Paraaortic lymph node (tissue), 1 donor: Measurements from ENCODE around the genes SLC45A2, BRIX1 and AGXT2.

GRCh38 chr5:33441505-33441951 is 763 bp downstream of the TARS1 start:
- PRO-cap = no peak

DNA sequence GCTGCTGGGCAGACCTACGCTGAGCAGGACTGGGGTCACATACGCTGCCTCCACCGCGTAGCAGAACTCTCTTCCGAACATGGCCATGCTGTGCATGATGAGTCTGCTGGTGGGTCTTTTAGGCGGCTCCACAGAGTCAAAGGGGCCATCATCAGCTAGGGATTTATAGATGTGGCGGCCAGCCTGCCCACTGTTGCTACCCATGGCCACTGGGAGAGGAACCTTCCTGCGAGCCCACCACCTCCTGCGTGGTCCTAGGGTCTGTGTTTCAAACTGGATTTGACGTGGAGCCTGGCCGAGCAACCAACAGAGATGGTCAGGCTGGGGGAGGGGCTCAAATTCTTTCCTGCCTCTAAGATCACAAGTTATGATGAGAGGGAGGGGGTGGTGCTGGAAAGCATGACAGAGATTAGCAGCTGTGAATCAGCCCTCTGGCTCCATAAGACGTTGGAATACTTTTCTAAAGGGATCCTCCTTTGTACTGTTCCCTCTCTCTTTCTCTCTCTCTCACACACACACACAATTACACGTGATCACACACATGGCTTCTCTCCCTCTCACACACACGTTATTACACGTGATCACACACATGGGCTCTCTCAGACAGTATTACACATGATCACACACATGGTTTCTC is at the start of gene SLC45A2:
SLC45A2 (minus strand) TSS at position 314 of the 637 bp plus-strand sequence.
- PRO-cap = no peak

DNA sequence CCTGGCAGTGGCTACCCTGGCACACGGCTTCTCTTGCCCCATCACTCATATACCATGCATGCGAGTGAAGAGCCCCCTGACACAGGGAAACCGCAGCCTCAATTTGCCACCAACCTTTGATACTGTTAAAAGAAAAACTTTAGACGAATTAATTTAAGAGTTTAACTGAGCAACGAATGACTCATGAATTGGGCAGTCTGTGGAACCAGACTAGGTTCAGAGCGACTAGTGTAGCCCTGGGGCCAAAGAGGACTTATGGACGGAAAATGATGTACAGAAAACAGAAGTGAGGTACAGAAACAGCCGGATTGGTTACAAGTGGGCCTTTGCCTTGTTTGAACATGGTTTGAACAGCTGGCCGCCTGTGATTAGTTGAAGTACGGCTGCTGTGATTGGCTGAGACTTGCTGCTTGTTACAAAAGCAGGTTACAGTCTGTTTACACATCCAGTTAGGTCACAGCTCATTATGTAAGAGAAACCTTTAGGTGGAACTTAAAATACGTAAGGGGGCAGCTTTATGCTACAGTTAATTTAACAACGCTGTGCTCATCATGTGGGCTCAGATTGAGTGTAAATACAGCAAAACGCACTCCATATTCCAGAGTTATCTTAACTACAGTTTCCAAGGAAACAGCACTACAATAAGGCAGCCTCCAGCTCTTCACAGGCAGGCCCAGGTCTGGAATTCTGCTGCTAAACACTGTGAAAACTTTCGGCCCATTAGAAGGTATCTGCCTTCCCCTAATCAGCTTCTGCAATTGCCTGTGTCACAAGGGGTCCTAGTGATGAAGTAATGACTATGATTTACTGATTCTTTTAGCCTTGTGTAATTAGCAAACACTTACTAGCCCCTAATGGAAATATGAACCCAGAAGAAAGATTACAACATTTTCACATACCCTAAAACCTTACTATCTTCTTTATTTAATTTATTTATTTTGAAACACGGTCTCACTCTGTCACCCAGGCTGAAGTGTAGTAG is 6.5 kb downstream of the AMACR start:
- PRO-cap = no peak

DNA sequence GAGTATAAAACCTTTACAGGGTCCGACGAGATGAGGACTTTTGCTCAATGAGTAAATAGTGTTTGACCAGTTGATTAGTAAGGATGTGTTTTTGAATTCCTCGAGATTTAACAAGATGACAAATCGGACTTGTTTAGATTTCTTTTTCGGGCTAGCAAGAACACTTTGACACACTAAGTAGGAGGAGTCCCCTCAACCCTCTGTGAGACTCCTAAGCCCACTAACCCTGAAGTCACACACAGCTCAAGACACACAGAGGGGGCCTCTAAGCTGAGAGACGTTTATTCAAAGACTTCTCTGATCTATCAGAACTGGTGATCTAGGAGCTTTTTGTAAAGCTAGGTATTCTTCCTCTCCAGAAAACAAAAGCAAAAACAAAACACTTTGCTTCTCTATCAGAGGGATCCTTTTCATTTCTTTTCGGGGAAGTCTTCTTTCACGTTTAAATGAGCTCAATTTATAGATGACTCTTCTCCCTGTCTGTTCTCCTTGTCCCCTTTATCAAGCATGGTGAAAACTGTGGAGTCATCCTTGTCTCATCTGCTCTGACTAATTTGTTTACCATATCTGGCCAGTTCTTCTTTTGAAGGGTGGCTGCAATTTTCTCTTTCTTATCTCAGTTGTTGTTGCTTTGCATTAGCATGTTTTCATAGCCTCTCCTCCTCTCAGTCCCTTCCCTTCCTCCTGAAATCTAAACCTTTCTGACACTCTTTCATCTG is 68.7 kb upstream of the RAI14 start:
- PRO-cap = no peak

DNA sequence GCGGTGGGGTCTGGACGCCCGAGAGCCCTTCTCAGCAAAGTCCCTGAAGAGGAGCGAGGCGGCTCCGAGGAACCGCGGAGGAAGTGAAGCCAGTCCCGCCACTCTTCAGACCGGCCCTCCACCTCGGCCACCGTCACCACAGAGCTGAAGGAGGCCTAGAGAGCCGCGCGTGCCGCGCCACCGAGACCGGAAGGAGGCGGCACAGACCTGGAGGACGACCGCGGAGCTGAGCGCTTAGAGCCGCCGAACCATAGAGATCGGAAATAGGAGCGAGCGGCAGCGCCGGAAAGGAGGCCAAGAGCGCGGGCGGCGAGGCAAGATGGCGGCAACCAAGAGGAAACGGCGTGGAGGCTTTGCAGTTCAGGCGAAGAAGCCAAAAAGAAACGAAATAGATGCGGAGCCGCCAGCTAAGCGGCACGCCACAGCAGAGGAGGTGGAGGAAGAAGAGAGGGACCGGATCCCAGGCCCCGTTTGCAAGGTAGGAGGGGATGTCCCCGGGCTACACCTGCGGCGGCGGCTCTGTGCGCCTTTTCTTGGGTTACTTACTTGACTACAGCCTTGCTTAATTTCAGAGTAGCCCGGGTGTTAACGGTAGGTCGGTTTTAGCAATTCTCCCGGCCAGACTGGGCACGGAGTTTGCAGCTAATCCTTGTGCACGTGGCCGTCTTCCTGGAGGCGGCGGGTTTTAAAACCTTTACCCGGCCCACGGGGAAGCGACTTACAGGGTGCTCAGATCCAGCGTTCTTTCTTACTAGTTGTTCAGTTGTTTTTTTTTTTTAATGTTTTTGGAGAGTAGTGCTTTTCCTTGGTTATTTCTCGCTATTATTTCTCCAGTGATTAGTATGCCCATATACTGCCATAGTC is at the start of gene BRIX1:
BRIX1 (plus strand) TSS at position 292 of the 864 bp plus-strand sequence.
- PRO-cap = bidirectional peak, plus-strand start at position 297 of the sequence, minus-strand start at position 140 of the sequence

DNA sequence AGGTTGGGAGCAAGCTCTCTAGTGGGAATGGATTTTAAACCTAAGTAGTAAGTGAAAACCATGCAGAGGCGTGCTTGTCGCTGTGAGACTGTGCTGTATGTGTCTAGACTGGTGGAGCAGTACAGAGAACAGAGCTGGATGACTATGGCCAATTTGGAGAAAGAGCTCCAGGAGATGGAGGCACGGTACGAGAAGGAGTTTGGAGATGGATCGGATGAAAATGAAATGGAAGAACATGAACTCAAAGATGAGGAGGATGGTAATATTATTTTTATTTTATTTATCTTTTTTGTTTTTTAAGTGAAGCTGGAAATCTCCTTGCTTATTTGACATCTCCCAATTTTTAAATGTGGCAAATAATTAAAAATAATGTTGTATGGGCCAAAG is 9.4 kb downstream of the DNAJC21 start:
- PRO-cap = no peak

- PRO-cap = no peak
Measured at GRCh38 chr5:35047558-35048221, at the start of gene AGXT2. Gene AGXT2, minus strand, starts transcription at chr5:35047949.

- PRO-cap = no peak
Measured at GRCh38 chr5:35129786-35130270, 82.1 kb upstream of the AGXT2 start.

DNA sequence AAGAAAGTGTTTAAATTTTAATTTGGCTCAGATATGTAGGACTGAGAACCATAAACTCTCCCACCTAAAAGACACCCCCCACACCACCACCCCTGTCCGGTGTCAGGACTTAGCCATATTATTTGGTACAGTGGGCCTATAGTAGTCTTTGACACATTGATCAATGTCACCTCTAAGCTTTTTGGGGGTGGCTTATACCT is 59.1 kb downstream of the SPEF2 start:
- PRO-cap = no peak

DNA sequence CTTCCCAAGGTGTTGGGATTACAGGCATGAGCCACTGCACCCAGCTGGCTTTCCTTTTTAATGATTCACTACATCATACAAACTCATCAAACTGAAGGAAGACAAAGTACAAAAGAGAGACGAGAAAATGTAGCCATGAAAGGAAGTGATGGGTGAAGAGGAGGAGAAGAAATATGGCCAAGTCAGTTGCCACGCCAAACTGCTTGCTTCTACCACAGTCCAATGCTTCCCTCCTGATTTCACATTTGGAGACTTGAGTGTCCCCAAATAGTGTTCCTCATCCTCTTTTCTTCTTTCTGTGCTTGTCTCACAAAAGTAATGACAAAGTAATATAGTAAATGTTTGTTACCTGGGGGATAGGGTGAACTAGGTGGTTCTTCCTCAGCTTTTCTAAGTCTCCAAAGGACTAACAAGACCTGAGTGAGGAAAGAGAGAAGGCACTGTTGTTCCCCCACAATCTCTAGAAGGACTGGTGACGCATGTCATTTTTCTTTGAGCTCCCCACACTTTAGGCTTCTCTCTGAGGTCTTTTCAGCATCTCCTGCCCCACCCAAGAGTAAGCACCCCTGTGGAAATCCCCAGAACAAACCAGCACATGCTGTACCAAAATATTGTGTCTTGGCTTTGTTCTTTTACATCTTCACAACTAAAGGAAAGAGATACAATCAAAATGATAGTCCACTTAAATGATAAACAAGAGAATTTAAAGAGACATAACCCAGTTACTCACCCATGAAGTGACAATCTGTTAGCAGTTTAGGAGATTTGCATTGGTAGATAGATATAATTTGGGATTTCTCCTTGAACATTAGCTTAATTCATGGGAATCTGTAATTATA is 2.5 kb upstream of the IL7R start:
- PRO-cap = unidirectional peak, minus-strand start at position 298 of the sequence; bidirectional peak, plus-strand start at position 643 of the sequence, minus-strand start at position 471 of the sequence

DNA sequence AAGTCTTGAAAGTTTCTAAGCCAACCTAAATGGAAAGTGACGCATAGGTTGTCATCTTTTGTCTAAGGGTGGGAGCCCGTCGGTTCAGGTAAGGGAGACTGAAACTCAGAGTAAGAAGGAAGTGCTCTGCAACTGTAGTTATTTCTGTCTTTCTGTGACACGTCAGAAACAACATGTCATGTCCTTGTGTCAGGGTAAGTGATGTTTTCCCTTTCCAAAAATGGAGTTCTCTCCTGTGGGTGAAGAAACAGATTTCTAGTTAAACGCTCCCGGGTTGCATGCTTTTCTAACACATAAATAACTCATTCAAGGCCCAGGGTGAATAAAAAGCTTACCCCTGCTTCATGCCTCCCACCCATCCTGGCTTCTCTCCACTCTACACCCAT is 33.6 kb downstream of the CAPSL start:
- PRO-cap = unidirectional peak, minus-strand start at position 100 of the sequence

- PRO-cap = no peak
Measured at GRCh38 chr5:36611481-36612112, 5.2 kb downstream of the SLC1A3 start.

DNA sequence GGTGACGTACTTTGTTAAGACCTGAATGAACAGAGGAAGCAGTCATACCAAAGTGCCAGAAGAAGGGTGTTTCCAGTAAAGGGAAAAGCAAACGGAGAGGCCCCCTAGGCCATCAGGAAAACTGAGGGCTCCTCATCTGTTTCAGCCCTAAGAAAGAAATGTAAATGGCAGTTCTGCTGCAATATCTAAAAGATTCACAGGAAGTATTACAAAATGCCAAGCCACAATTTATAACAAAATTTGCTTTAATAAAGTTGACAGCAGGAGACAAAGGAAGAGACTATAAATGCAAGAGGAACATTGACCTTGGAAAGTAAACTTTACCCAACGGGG is 71.3 kb downstream of the SLC1A3 start:
- PRO-cap = no peak

DNA sequence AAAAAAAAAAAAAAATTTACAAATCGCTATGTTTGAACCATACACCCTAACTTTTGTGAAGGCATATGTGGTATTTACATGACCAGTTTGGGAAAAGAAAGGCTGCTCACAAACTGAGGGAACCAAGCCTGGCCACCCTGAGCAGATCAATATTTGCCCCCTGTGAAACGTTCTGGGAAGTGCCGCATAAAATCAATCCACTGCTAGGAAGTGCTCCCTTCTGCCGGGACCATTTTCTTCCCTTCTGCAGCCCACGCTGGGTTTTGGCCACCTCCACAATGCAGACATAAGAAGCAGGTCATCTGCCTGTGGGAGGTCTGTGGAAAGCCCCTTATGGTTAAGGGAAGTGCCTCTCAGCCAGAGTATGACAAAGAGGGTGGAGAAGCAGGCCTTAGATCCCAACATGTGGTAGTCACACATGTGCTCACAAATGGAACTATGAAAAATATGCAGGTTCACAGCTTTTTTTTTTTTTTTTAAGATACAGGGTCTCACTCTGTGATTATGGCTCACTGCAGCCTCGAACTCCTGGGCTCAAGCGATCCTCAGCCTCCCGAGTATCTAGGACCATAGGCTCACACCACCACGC is 82.8 kb downstream of the SLC1A3 start:
- PRO-cap = unidirectional peak, plus-strand start at position 367 of the sequence

GRCh38 chr5:36885488-36886281 is 9.1 kb downstream of the NIPBL start:
- PRO-cap = no peak

- PRO-cap = no peak
Measured at GRCh38 chr5:36984350-36985422, 108.1 kb downstream of the NIPBL start.

DNA sequence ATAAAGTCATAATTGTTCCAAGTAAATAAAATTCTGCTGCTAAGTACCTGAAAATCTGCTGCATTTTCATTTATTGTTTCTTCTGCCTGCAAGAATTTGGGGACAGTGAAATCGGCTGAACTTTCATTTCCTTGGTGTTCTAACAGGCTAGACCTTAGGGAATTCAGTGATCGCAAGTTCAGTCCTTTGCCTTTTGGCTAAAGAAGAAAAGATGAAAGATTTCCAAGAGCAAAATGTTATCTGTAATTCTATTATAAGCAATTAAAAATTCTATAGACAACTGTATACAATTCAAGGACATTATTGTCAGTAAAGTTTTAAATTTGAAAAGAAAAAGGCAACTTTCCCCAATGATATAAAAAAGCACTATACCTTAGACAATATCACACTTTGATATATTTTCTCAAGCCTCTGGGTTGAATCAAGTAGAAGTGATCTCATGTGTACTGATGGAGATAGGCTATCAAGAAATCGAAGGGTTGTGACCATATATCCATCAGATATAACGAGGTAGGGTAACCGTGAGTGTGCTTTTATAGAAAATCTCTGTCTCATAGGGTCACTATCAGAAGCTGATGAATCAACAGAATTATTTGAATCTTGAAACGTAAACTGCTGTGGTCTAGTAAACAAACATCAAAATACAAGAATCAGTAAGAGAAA is 21.8 kb downstream of the CPLANE1 start:
- PRO-cap = no peak

DNA sequence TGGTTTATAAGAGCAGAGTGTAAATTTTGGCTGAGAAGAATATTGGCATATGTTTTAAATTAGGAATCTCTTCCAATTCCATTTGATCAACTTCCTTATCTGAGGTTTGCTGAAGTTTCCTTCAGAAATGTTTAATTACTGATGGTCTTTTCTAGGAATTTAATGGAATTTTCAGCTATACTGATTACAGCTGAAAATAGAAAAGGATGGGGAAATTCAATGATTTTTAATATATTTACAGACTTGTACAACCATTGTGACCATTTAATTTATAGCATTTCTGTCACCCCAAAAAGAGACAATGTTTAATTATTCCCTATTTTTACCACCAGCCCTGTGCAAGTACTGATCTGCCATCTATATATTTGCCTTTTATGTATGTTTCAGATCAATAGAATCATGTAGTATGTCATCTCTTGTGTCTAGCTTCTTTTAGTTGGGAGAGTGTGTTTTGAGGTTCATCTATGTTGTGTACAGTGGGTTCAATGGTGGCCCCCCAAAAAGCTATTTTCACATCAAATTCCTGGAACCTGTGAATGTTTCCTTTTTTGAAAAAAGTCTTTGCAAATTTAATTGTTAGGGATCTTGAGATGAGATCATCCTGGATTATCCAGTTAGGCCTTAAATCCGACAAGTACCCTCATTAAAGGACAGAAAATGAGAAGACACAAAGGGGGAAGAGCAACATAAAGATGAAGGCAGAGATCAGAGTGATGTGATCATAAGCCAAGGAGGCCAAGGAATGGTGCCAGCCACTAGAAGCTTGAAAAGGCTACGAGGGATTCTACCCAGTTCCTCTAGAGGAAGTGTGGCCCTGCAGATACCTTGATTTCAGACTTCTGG is 211.1 kb downstream of the WDR70 start:
- PRO-cap = no peak

DNA sequence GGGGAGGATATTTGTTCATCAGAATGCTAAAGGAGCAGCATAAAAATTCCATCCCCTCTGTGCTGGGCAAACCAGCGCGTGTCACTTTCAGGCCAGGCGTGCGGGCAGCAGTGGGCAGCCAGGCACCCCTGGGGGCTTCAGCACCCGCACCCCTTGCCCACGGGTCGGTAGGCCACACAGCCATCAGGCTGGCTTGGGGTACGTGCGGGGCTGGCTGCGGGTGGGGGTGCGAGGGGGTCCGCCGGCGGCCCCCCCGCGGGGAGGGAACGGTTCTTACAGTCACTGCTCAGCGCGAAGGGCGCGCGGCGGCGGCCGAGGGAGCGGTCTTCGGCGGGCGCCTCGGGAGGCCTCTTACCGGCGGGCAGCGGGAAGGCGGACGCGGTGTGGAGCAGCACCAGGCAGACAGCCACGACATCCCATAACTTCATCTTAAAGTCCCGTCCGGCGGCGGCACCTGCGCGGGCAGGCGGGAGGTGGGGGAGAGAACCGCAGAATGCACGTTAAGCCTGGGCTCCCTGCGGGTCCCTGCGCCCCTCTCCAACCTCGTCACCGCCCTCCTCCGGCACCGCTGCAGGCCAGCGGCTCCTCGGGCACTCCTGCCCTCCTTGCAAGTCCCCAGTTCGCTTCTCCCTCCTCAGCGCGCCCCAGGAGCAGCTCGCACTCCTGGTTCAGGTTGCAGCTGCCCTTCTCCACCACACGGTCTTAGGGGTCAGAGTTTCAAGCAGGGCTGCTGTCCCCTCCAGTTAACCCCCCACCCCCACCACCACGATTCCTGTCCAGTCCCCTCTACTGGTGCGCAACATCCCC is 5.3 kb downstream of the GDNF start:
- PRO-cap = no peak

- PRO-cap = no peak
Measured at GRCh38 chr5:38364873-38365415, 106.6 kb downstream of the EGFLAM start.